NCI-H460 (cell line): ENCODE measurements around a stretch of chr7.

DNA sequence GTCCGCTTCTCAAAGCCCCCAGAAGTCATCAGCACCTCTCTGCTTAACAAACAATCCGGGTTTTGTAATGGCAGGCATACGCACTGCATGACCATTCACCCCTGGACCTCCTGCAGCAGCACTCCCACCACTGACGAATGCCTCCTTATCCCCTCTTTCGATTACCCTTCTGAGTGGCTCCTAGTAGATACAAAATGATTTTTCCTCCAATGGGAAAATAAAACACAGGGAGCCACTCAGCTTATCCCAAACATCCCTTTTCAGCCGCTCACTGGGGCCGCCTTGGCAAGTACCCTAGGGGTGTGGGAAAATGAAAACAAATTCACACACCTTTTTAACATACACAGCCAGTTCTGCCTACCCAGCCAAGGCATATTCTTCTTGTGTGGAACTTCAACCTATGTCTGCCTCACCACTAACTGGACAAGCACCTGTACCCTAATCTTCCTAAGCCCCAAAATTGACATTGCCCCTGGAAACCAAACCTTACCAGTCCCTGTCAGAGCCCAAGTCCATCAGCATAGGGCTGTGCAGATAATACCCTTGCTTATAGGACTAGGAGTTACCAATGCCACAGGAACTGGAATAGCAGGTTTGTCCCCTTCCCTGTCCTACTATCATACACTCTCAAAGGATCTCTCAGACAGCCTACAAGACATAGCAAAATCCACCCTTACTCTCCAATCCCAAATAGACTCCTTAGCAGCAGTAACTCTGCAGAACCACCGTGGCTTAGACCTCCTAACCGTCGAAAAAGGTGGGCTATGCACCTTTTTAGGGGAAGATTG, 19.6 kb downstream of the ZNF107 start:
RAMPAGE:
- cytosol, long total RNA: no peak
- long total RNA: no peak
- nucleus, long total RNA: no peak

DNA sequence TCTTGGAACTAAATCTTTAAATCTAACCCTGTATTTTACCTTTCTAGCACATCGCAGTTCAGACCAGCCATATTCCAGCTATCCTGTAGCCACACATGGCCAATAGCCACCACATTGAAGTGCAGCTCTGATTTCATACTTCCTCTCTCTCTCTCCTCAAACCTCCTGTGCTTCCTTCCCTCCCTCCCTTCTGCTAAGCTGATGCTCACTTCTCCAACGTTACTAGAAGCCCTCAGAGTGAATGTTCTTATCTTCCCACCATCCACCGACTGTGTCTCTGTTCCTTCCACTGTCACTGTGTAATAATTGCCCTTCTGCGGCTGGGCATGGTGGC, 574 bp upstream of the ERV3-1 start:
RAMPAGE:
- cytosol, long total RNA: no peak
- long total RNA: no peak
- nucleus, long total RNA: no peak

DNA sequence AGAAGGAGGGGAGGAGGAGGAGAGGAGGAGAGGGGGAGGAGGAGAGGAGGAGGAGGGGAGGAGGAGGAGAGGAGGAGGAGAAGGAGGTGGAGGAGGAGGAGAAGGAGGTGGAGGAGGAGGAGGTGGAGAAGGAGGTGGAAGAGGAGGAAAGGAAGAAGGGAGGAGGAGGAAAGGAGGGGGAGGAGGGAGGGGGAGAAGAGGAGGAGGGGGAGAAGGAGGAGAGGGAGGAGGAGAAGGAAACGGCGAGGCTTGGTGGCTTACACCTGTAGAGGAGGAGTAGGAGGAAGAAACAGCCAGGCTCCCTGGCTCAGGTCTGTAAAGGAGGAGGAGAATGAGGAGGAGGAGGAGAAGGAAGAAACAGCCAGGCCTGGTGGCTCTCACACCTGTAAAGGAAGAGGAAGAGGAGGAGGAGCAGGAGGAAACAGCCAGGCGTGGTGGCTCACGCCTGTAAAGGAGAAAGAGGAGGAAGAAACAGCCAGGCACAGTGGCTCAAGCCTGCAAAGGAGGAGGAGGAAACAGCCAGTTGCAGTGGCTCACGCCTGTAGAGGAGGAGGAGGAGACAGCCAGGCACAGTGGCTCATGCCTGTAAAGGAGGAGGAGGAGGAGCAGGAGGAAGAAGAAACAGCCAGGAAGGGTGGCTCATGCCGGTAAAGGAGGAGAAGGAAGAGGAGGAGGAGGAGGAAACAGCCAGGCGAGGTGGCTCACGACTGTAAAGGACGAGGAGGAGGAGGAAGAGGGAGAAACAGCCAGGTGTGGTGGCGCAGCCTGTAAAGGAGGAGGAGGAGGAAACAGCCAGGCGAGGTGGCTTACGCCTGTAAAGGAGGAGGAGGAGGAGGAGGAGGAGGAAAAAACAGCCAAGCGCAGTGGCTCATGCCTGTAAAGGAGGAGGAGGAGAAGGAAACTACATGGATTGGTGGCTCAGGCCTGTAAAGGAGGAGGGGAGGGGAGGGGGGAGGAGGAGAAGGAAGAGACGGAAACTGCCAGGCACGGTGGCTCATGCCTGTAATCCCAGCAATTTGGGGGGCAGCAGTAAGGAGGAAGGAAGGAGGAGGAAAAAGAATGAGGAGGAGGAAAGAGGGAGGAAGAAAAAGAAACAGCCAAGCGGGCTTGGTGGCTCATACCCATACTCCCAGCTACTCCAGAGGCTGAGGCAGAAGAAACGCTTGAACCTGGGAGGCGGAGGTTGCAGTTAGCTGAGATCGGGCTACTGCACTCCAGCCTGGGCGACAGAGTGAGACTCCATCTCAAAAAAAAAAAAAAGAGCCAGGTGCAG, 14.8 kb upstream of the CRCP start:
RAMPAGE:
- cytosol, long total RNA: start-site peak on the plus strand centred at position 221 of the sequence, 19 bp wide, 31 and 26 reads in 2 replicates
- long total RNA: start-site peak on the plus strand centred at position 214 of the sequence, 33 bp wide, 12 and 15 reads in 2 replicates
- nucleus, long total RNA: no peak

DNA sequence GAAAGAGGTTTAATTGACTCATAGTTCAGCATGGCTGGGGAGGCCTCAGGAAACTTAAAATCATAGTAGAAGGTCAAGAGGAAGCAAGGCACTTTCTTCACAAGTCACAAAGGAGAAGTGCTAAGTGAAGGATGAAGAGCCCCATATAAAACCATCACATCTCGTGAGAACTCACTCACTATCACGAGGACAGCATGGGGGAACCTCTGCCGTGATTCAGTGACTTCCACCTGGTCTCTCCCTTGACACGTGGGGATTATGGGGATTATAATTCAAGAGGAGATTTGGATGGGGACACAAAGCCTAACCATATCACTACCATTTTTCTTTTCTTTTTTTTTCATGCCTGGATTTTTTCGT, 119.9 kb downstream of the TPST1 start:
RAMPAGE:
- cytosol, long total RNA: no peak
- long total RNA: no peak
- nucleus, long total RNA: no peak

DNA sequence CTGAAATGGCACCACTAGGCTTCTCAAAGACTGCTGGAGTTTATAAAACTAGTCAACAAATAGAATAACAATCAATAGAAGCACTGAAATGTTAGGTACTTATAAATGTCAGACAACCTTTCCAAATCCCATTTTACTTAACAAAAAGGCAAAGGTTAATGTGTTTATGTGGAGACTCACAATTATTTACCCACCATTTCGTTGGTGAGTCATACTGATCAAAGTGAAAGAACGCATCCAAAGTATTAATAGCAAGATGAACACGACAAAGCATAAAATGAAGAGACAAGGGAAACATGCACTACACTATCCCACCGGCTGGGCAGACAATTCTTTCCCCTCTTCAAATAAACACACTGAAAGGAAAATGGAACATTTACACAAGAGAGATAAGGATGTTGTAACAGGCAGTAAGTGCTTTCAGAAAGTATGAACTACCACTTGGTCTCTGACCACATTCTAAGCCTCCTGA, 189.0 kb upstream of the KCTD7 start:
RAMPAGE:
- cytosol, long total RNA: no peak
- long total RNA: no peak
- nucleus, long total RNA: no peak

DNA sequence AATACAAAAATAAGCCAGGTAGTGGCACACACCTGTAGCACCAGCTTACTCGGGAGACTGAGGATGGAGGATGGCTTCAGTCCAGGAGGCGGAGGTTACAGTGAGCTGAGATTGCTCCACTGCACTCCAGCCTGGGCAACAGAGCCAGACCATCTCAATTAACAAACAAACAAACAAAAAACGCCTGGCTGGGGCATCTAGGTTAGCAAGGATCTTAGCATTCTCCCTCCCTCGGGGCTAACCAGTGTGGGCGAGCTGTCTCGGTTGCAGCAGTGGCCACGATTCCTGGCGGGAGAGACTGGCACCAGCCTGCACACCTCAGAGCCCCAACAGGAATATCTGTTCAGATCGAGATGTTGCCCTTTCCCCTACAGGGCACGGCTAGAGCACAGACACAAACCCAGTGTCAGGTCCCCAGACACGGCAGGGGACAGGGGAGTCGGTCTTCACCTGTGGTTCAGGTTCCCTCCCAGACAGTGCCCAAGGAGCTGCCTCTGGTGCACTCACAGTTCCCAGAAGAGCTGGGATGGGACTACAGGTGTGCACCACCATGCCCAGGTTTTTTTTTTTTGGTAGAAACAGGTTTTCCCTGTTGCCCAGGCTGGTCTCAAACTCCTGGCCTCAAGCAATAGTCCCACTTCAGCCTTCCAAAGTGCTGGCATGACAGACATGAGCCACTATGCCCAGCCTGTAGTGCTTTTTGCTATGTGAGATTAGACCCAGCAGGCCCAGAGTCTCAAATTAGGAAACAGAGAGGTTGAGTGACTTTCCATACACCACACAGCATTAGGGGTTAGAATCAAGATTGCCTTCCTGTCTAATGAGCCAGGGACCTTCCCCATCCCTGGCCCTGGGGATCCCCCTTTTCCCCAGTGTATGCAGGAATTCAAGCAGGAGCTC, 91.1 kb upstream of the KCTD7 start:
RAMPAGE:
- cytosol, long total RNA: no peak
- long total RNA: no peak
- nucleus, long total RNA: no peak

RAMPAGE:
- cytosol, long total RNA: no peak
- long total RNA: no peak
- nucleus, long total RNA: no peak
Observed at GRCh38 chr7:66556981-66557706, 71.5 kb upstream of the KCTD7 start.

DNA sequence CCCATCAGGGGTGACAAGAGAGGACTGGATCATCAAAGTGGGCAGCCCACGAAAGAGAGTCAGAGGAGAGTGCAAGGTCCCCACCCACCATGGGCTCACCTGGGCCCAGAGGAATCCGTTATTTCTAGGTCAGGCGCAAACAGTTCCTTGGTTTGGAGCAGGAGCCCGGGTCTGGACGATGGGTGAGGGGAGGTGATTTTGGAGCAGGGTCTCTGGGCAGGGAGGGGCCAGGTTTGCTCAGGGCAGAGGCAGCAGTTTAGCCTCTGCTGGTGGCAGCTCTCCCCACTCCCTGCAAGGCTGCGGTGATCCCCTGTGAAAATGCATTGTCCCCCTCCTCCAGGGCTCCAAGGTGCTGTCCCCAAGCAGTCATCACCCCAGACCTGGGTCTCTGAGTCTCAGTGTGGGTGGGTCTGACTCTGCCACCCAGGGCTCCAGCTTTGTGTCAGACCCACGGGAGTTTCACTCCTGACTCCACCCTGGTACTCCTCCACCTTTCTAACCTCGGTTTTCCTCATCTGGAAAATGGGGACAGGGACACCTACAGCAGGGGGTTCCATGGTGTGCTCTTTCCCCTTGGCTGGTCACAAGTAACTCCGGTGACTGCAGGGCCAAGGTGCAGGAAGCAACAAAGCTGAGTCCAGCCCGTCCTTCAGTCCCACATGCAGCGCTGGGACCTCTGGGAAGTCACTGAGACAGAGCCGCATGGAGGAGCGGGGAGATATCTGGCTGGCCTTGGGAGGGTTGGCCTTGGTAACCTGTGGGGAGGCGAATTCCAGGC, 42.0 kb upstream of the RABGEF1 start:
RAMPAGE:
- cytosol, long total RNA: no peak
- long total RNA: no peak
- nucleus, long total RNA: no peak

DNA sequence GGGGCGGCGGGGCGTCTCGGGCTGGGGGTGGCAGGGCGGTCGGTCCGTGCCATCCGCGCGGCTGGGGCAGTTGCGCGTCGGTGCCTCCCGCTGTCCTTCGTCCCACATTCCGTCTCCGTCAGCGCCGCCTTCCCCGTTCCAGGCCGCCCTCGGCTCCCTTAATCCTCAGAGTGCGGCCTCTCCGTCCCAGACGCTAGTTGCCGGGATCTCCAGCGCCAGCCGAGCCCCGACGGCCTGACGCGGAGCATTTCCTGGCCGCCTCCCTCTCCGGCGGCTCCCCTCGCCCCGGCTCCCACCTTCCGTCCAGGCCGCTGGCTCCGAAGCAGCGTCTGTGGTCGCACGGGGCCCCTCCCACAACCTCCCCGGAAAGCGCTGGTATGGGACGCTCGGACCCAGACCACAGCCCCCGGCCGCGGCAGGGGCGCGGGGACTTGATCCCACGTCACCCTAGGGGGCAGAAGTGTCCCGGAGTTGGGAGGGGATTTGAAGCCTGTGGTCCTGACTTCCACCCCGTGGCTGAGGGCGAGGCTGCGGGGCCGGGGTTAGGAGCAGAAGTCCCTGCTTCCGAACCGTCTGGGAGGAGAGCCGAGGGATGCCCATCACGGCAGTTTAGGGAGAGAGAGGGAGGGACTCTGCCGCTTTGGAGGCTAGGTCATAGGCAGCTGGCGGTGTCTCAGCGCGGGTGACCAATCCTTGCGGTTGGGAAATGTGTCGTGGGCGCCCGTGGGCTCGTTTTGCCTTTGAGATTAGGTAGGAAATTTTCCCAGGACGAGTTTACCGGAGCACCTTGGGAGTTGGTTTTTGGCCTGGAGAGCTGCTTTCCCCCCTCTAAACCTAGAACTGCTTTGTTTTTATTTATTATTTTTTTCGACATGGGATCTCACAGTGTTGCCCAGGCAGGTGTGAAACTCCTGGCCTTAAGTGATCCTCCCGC, 581 bp downstream of the RABGEF1 start:
RAMPAGE:
- cytosol, long total RNA: no peak
- long total RNA: no peak
- nucleus, long total RNA: no peak

DNA sequence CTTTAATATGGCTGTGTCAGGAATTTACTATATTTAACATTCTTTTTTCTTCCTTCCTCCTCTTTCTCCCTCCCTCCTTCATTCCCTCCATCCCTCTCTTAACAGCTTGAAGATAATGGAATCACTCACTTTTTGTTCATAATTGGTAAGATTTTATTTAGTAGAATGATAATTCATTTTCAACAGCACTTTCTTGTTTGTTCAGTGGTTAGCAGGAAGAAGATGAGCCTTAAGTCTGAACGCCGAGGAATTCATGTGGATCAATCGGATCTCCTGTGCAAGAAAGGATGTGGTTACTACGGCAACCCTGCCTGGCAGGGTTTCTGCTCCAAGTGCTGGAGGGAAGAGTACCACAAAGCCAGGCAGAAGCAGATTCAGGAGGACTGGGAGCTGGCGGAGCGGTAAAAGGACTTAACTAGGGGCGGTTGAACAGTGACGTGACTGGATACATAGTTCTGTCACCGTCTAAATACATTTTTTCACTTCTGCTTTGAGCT, 31.2 kb downstream of the RABGEF1 start:
RAMPAGE:
- cytosol, long total RNA: no peak
- long total RNA: no peak
- nucleus, long total RNA: no peak

RAMPAGE:
- cytosol, long total RNA: no peak
- long total RNA: no peak
- nucleus, long total RNA: no peak
Observed at GRCh38 chr7:66845222-66845613, 75.8 kb upstream of the TMEM248 start.

DNA sequence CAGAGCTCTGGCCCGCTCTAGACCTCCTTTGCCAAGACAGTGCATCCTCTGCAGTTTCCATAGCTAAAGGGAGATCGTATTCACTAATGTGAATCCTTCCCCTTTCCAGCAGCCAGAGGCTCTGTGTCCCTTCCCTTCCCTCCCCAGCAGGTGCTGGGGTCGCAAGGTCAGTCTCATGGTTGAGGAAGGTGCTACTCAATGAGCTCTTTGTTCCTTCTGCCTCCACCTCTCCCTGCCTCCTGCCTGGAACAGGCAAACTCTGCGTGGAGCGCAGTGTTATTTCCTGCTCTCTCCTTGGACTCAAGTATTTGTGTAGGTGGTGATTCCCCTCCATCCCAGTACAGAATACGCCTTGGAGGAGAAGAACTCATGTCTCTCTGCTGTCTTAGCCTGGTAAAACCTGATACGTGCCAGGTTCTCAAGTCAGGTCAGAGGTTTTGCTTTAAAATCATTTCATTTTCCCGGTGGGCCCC, 36.4 kb downstream of the SBDS start:
RAMPAGE:
- cytosol, long total RNA: no peak
- long total RNA: no peak
- nucleus, long total RNA: no peak

GRCh38 chr7:66975437-66975564, 20.1 kb downstream of the SBDS start:
RAMPAGE:
- cytosol, long total RNA: no peak
- long total RNA: no peak
- nucleus, long total RNA: no peak

RAMPAGE:
- cytosol, long total RNA: no peak
- long total RNA: no peak
- nucleus, long total RNA: no peak
Observed at GRCh38 chr7:67017775-67018175, 21.1 kb downstream of the TYW1 start.

RAMPAGE:
- cytosol, long total RNA: no peak
- long total RNA: no peak
- nucleus, long total RNA: no peak
Observed at GRCh38 chr7:67123122-67124008, 126.7 kb downstream of the TYW1 start.

DNA sequence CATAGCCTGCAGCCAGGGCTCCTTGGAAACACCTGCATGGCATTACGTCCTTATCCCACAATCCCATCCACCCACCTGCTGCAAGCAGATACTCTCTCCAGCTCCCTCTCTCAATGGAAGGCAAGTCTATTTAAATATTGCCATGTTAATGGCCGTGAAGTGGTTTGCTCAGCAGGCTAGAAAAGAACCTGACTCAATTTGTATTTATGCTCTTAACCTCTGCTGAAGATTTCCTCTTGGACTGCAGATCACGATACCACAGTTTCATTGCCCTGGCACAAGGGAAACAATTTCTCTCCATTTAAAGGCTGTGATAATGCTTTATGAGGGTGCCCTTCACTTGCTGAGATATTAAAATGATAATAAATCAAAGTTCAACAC, 137.0 kb downstream of the SPDYE21 start:
RAMPAGE:
- cytosol, long total RNA: no peak
- long total RNA: no peak
- nucleus, long total RNA: no peak

GRCh38 chr7:67625280-67626012, 348.7 kb downstream of the SPDYE21 start:
RAMPAGE:
- cytosol, long total RNA: no peak
- long total RNA: no peak
- nucleus, long total RNA: no peak

GRCh38 chr7:67764221-67764919, 487.6 kb downstream of the SPDYE21 start:
RAMPAGE:
- cytosol, long total RNA: no peak
- long total RNA: no peak
- nucleus, long total RNA: no peak

RAMPAGE:
- cytosol, long total RNA: no peak
- long total RNA: no peak
- nucleus, long total RNA: no peak
Observed at GRCh38 chr7:69599084-69600009, 1.1 kb downstream of the AUTS2 start.

GRCh38 chr7:69600010-69600606, 1.8 kb downstream of the AUTS2 start:
RAMPAGE:
- cytosol, long total RNA: no peak
- long total RNA: no peak
- nucleus, long total RNA: no peak